Mononuclear cell (primary cell): Measurements from ENCODE around the genes CTSH, RASGRF1 and ZFAND6.

- RRBS, result no CpG with 5 or more reads among the region's 4 CpGs
Observed at GRCh38 chr15:78541182-78541479, 887 bp downstream of the PSMA4 start.

DNA sequence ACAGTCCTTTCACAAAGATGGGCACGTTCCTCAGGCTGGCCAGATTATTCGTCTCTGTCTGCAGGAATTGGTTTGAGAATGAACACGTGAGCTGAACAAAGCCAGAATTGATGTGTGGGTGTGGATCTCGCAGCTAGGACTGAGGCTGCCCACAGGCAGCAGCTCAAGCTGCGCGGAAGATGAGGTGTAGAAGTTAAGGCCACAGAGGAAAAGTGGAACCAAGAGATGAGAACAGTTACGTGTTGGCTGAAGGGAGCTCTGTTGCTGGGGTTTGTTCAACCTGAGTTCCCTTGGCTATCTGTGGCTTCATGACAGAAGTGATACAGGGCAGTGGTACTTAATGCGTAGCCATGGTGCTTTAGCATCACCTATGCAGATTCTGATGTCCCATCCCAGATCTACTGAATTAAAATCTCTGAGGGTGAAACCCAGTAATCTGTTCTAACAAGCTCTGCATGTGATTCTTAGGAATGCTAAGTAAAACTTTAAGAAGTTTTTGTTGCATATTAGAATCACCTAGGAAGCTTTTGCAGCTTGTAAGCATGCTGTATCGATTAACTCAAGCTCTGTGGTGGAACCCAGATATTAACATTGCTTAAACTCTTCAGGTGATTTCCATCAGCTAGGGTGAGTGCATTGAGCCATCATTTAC lies 9.2 kb downstream of the PSMA4 start:
- RRBS, result no CpG with 5 or more reads among the region's 9 CpGs

DNA sequence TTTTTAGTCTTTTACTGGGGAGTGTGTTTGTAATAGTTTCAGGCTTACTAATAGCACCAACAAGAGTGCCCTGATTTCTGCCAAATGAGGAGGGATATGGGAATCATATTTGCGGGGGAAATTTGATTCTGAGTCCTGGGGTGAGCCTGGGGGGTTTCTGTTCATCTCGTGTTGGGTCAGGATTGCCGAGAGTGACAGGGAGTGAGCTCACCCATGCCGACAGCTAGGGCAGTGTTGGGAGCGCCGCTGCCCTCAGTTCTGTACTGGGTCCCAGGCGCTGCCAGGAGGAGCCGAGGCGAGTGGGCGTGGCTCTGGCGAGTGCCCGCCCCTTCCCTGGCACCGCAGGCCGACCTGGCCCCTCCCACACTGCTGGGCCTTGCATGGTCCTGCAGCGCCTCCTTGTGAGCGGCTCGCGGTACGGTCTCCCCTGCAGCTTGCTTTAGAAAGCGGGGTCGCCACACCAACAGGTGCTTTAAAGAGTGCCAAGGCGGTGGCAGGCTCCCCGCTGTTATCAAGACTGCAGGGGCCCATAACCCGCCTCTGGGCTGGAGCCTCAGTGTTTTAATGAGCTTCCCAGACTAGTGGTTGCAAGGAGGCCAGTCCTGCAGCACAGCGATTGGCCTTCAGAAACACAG lies 60.3 kb downstream of the ADAMTS7 start:
- RRBS, result no CpG with 5 or more reads among the region's 25 CpGs

DNA sequence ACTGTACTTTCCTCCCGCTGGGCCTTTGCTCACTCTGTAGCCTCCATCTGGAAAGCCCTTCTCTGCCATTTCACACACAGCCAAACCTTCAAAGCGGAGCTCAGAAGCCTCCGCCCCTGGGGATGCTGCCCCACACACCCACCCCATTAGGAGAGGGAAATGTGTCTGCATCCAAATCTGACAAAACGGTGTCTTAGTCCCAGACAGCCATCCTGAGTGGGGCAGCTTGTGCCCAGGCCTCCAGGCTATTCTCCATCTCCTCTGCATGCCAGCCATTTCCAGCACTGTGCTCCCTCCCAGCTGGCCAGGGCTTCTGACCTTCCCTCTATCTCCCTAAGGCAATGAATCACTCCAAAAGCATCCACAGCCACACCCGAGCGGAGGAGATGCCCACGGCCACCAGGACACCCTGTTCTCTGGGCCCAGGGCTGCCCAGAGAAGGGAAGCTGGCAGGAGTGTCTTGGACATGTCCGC lies 13.0 kb downstream of the ADAMTS7 start:
- RRBS, result no CpG with 5 or more reads among the region's 8 CpGs

GRCh38 chr15:78811844-78812526 lies 721 bp upstream of the ADAMTS7 start:
- RRBS, result 26% methylated on average over 7 of the region's 30 CpGs

- RRBS, result 3% methylated on average over 11 of the region's 73 CpGs
Observed at GRCh38 chr15:78944691-78945584, at the start of gene CTSH. Gene CTSH (minus strand): TSS chr15:78945046.

DNA sequence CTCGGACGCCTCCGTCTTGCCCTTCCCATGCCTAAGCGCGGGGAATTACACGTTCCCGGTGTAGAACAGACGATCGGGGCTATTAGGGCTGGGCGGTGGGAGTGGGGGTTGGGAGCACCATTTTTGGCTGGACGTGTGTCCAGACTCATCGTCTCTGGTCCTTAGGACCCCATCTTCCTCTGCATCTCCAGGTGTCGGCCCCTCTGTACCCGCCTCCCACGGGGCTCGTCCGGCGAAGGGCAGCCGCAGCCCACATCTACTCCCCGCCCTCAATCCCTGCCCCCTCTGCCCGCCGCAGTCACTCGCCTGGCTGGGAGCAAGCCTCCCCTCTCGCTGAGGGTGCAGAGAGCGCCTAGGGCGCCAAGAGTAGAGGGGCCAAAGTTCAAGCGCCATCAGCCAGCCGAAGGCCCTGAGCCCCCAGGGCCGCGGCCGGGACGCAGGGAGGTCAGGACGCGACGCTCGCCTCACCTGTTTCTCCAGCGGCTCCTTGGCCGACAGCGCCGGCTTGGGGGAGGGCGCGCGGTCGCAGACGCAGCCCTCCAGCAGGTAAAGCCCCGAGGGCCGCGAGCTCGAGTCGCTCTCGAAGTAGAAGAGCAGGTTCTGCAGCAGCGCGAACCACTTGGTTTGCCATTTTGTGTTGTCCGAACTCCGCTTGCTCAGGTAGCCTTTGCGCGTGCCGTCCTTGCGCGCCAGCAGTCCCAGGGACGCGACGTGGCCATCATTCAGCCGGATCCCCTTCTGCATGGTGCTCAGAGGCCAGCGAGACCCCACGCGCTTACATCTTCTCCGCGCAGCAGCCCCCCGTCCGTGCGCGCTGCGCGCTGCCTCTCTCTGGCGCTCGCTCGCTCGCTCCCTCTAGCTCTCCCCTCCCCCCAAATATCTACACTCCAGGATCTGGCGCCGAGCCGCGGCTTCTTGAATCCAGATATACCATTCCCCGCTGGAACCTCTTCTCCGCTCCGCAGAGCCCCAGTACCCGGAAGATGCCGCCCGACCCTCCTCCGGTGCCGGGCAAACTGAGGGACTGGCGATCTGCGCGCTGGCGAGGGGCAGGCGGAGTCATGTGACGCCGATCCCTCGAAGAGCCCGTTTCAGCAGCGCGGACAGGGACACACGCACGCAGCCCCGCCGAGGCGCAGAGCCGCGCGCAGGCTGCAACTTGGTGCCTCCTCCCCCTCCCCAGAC lies at the start of gene RASGRF1:
TSS of gene RASGRF1 (minus strand) at position 1,026 of the 1,185 bp plus-strand sequence.
- RRBS, result 5% methylated on average over 13 of the region's 110 CpGs

DNA sequence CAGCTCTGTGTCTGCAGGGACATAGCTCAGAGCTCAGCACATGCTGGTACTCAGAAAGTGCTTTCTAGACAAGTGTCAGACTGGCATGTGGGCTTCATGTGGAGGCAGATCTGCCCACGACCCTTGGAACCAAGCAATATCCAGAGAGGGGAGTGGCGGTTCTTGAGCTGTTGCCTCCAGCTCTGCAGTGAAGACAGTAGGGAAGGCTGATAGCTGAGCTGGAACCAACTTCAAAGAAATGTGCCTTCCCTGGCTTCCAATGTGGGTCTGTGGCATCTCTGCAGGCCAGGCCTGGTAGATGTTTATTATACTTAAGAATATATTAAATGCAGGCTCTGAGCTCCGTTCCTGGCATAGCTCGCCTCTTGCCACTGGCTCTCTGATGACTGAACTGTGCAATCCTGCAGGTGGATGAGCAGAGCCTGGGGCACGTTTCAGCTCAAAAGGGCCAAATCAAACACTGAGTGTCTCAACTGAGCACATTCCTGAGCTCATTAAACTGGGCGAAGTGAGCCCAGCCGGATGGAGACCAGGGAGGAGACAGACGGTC lies 77.8 kb upstream of the ANKRD34C start:
- RRBS, result no CpG with 5 or more reads among the region's 8 CpGs

GRCh38 chr15:79283525-79284117 lies 1.1 kb downstream of the ANKRD34C start:
- RRBS, result 7% methylated on average over 9 of the region's 37 CpGs

DNA sequence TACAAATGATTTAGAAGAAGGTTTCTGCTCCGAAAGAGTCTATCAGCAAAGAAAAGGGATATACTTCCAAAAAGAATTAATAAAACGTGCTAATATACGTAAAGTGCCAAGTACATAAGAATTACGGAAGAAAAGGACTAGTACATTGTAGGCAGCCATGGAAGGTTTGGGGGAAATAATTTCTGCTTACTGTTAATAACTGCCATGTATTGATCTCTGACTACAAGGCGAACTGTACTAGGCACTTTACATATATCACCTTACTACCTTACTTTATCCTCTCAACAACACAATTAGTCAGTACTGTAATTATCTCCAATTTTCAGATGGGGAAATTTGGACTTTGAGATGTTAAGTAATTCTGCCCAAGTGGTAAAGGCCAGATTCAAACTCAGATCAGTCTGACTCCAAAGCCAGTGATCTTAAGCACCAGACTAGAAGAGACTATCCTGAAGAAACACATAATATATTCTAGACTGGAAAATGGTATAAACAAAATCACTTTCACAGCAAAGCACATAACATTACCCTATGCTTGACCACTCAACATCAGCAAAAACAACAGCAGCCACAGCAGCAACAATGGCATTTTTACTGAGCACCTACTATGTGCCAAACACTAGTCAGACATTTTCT lies 13.3 kb downstream of the MTHFS start:
- RRBS, result no CpG with 5 or more reads among the region's 5 CpGs

DNA sequence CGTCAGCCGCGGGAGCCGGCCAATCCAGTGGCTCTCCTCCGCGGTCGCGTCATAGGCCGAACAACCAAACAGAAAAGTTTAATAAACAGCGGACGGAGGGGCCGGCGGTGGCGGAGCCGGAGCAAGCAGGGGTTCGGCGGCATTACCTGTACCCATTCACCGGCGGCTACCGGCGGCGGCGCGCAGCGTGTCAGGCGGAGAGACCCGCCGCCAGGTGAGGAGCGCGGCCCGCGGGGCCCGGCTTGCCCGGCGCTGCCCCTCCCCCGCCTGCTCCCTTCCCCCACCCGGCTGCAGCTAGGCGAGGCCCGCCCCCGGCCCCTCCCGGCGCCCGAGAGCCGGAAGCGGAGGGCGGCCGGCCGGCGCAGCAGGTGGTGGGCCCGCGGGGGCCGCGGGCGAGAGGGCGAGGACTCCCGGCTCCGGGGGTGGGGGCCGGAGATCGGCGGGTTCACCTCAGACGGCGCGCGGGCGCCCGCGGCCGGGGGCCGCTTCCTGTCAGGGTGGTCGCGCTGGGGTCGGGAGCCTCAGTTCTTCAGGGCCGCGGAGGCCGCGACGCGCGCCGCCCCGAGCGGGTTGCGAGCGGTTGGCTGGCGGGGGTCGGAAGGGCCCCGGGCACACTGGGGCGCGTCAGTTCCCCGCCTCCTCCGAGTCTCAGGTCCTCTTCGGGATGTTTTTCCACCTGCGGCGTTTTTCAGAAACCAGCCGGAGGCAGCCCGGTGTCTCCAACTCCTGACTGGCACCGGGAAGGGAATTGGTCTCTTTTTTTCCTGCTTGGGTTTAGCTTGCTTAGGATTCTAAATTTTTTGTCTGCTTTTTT lies at the start of gene ZFAND6:
TSS of gene ZFAND6 (plus strand) at position 81 of the 814 bp plus-strand sequence.
- RRBS, result 1% methylated on average over 58 of the region's 97 CpGs

- RRBS, result 9% methylated on average over 5 of the region's 8 CpGs
Observed at GRCh38 chr15:80404999-80405285, 760 bp downstream of the ARNT2 start.

DNA sequence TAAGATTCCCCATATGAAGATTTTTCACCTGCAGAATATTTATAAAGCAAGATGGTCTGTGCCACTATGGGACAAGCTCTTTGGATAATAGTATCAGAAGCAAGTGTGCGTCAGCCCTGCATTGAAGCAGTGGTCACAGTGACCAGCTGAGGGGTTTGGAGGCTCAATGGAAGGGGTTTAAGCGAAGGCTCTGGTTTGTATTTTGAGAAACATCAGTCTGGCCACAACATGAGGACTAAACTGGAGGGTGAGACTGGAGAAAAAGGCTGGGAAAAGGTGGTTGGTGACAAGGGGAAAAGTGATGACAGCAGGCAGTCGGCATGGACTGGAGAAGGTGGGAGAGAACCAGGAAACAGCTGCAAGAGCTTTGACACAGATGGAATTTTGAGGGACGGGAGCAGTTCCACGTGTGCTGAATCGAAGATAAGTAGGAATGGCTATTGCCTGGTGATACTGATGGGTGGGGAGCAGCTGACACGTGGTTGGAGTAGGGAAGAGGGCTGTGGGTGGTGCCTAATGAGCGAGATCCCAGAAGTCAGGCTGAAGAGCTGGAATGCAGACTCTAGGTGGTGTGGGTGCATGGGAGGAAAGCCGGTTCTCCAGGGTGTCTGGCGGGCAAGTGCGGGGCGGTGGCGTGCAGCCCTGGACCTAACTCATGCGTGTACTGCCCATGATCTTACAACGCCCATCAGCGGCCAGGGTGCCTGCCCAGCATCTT lies 62.9 kb downstream of the ARNT2 start:
- RRBS, result no CpG with 5 or more reads among the region's 16 CpGs

DNA sequence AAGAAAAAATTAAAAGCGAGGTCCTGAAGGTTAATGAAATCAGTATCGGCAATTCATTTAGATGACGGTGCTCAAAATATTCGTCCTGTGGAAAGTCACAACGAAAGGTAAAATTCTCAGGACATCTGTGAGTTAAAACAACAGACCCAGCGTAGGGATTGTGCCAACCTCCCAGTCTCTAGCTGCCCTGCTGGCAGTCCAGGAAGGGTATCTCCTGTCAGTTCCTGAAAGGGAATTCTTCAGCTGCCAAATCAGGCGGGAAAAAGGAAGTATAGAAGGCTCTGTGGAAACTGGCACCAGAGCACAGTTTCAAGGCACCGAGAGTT lies 1.2 kb upstream of the ABHD17C start:
- RRBS, result no CpG with 5 or more reads among the region's 8 CpGs

- RRBS, result 11% methylated on average over 4 of the region's 23 CpGs
Observed at GRCh38 chr15:80696126-80696865, 1.2 kb downstream of the ABHD17C start.

DNA sequence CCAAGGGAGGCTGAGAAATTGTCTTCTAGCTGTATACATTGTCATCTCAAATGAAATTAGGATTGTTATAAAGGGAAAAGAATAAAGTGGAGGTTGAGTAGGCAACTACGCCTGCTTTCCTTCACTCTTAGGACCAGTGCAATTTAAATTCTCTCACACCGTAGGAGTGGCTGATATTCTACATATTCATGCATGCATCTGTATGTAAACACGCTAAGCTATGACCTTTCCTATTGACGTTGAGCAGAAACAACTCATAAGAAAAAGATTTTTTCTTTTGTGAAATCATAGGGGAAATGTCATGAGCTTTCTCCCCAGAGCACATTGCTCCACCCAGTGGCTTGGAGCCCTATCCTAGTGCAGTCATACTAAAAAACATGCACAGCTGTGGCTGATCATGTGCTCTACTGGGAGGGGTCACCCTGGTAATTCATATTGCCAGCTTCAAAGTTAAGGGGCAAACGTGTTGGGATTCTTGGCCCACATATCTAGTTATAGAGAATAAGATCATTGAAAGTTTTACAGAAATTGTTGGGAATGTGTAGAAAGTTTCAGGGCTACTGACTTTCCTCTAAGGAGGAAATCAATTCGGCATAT lies 1.8 kb upstream of the MESD start:
- RRBS, result no CpG with 5 or more reads among the region's 6 CpGs

DNA sequence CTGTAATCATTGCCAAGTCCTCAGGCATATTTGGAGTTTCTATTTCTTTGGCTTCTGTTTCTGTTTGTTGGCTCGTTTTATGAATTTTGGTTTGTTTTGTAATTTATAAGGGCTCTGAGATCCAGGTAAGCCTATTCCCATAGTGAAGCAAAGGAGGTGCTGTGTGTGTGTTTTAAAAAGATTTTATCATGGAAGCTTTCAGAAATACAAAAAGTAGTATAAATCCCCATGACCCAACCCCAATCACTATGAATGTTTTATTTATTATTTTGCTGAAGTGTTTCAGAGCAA lies 32.2 kb downstream of the TLNRD1 start:
- RRBS, result no CpG with 5 or more reads among the region's 1 CpG

DNA sequence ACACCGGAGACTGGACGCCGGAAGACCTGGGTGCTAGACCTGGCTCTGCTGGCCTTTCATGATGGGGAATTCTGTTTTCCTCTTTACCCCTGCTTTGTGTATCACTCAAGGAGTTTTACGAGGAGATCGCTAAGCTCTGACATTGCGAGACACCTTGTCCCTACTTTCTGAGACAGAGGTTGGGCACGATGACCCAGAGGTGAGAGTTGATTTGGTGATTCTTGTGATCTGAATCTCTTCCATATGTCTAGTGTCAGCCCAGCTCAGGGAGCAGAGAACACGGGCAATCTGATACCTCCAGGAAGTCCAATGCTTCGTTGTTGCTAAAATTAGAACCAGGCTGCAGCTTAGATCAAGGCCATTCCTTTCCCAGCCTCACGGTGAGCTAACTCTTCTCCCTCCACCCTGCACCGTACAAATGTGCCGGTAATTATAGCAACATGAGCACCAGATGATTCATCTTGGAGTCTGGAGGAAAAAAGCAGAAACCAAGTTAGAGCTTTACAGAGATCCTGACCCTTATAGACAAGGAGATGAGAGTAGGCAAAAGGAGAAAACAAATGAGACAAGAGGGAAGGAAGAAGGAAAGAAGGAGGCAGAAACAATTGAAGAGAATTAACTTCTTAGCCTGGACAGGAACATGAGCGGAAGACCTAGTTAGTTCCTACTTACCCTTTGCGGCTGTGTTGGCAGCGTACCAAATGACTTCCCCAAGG lies 41.9 kb upstream of the CFAP161 start:
- RRBS, result 93% methylated on average over 1 of the region's 15 CpGs

DNA sequence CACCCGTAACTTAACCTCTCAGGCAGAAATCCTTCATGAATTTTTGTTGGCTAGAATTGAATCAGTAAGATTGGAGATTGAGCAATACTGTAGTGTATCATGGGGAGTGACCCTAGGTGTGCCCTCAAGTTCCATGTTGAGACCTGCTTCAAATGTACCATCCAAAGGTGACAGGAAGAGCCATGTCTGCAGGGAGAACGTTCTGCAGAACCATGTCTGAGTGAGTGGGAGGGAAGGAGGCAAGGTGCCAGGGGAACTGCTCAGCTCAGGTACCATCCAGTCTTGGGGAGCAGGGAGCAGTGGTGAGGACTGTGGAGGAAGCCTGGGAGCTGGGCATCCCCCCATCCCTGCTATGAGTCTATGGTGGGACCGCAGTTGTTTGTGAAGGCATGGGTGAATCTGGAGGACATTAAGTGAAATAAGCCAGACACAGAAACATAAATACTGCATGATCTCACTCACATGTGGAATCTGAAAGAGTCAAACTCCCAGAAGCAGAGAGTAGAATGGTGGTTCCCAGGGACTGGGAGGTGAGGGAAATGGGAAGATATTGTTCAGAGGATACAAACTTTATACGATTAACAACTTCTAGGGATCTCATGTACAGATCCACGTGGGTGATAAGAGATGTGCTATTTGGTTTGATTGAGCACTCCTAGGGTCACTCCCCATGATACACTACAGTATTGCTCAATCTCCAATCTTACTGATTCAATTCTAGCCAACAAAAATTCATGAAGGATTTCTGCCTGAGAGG lies 23.3 kb downstream of the CFAP161 start:
- RRBS, result no CpG with 5 or more reads among the region's 5 CpGs

DNA sequence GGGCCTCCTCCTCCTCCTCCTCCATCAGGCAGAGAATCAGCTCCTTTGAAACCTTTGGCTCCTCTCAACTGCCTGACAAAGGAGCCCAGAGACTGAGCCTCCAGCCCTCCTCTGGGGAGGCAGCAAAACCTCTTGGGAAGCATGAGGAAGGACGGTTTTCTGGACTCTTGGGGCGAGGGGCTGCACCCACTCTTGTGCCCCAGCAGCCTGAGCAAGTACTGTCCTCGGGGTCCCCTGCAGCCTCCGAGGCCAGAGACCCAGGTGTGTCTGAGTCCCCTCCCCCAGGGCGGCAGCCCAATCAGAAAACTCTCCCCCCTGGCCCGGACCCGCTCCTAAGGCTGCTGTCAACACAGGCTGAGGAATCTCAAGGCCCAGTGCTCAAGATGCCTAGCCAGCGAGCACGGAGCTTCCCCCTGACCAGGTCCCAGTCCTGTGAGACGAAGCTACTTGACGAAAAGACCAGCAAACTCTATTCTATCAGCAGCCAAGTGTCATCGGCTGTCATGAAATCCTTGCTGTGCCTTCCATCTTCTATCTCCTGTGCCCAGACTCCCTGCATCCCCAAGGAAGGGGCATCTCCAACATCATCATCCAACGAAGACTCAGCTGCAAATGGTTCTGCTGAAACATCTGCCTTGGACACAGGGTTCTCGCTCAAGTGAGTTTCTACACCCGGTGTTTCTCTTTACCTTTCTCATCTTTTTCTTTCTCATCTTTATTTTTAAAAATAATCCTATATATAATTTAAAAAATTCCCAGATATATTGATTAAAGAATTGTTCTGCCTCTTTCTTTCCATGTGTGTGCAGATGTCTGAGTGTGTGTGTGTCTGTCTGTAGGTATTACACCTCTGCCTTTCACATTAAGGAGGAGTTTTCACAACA lies 23.9 kb downstream of the STARD5 start:
- RRBS, result no CpG with 5 or more reads among the region's 15 CpGs